Mononuclear cell (primary cell): ENCODE data around the gene ALDH9A1.

GRCh38 chr1:164627009-164627718 lies 68.2 kb downstream of the PBX1 start:
- RRBS: no CpG with 5 or more reads among the region's 5 CpGs

DNA sequence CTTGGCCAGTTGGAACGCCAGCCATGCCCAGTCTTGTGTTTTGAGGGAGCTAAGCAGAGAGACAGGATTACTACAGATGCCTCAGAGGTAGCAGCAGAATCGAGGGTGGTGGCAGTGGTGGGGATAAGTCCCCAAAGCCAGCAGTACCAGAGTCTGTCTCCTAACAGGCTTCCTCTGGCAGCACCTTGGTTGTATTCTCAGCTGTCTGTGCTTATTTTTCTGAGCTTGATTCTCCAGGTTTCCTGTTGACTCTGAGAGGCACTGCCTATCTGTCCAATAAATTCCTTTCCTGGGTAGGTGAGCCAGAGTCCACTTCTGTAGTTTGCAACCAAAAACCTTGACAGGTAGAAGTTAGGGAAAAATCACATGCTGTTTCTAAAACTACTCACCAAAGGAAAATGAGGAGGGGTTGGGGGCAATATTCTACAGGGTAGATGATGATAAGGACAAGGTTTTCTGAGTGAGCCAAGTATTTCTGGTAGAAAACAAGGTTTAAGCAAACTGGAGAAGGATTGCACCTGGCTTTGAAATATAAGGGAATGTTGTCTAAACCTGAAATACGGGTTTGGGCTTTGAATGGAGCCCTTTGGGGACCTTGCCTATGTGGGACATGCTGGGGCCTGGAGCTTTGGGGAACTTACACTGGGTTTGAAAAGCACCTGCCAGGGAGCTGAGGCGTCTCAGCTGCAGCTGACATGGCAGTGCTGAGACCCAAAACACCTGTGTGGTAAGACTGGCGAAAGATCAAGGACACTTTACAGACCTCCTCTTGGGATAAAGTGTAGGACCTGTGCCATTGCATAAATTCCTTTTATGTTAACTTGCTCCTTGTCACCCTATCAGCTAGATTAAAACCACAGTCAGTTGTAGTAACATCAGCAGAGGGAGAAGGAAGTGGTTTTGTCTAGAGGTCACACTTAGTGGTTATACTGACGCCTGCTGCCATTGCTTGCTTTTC lies 101.0 kb downstream of the PBX1 start:
- RRBS: no CpG with 5 or more reads among the region's 6 CpGs

DNA sequence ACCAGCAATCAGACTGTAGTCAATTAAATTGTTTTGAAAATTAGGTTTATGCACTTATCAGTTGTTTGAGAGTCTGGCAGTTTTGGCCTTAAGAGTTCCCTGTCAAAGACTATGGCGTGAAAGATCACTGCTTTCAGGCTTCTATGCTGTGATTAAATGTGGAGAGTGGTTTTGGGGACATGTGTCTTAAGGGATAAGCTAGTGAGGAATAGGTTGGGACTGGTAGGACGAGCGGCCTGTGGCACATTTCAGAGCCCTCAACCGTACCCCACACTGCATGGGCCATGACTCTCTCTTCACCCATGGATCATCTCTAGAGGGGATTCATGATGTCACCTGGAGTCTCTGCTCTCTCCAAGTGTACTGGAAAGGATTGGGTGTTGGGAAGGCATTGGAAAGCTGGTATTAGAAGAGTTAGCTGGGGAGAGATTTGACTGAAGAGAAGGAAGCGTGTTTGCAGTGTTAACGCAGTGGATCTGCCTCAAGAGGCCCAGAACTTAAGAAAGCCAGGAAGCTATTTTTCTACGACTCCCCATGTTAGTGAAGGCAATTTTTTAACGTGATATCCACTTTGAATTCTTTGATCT lies 214.5 kb downstream of the PBX1 start:
- RRBS: no CpG with 5 or more reads among the region's 8 CpGs

- RRBS: no CpG with 5 or more reads among the region's 5 CpGs
Measured at GRCh38 chr1:164801135-164801474, 242.1 kb downstream of the PBX1 start.

GRCh38 chr1:164912208-164912774 lies 353.3 kb downstream of the PBX1 start:
- RRBS: 91% methylated on average over 3 of the region's 14 CpGs

DNA sequence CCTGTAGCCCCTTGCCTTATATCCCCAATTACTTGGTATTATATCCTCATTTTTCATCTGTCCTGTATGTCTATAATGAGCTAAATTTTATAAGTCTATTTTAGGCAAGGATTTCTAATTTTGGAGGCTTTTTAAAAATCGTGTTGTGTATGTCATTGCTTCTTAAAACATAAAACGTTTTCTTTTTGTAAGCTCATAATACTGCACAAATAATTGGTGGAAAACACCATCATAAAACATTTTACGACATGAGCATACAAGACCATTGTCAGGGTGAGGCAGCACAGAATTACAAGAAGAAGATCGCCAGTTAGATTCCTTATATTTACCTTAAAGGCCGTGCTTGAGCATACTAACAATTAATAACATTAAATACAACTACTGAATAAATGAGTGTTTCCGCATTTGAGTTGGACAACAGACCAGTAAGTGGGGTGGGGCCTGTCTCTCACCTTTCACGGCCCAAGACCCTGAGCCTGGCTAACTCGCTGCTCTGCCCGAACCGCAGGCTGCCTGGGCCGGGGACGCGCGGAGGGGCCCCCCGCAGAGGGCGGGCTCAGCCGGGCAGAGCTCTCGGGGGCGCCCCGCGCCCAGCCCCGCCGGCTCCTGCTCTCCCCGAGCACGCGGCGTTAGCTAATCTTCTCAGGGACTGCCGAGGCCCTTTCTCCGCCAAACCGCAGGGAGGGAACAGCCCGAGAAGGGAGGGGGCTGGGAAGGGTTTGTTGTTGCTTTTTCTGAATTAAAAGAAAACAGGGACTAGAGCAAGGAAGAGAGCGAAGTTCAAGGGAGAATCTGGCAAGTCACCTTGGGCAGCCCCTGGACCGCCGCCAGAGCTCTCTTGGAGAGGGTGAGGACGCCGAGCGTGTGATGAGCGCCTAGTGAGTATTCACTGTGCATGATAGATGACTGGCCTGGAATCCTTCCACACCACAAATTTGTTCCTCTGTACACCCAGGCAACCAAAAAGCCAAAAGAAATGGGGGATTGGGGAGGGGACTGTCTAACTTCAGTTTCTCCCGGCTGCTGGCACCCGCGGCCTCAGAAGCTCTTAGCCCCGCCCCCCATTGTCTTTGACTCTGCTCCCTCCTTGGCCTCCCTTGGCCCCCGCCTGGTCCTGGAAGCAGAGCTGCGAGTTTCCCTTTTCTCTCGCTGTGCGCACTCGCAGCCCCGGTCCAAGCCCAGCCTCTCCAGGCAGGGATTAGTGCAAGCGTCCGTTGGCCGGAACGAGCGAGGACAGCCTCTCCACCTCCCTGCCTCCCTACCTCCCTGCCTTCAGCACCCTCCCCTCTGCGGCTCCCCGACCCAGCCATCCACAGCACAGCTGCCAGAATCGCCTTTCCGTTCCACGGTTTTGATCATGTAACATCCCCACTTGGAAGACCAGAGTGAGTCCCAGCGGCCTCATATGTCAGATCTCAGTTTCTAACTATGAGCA lies 19.6 kb upstream of the LMX1A start:
- RRBS: 4% methylated on average over 17 of the region's 59 CpGs

DNA sequence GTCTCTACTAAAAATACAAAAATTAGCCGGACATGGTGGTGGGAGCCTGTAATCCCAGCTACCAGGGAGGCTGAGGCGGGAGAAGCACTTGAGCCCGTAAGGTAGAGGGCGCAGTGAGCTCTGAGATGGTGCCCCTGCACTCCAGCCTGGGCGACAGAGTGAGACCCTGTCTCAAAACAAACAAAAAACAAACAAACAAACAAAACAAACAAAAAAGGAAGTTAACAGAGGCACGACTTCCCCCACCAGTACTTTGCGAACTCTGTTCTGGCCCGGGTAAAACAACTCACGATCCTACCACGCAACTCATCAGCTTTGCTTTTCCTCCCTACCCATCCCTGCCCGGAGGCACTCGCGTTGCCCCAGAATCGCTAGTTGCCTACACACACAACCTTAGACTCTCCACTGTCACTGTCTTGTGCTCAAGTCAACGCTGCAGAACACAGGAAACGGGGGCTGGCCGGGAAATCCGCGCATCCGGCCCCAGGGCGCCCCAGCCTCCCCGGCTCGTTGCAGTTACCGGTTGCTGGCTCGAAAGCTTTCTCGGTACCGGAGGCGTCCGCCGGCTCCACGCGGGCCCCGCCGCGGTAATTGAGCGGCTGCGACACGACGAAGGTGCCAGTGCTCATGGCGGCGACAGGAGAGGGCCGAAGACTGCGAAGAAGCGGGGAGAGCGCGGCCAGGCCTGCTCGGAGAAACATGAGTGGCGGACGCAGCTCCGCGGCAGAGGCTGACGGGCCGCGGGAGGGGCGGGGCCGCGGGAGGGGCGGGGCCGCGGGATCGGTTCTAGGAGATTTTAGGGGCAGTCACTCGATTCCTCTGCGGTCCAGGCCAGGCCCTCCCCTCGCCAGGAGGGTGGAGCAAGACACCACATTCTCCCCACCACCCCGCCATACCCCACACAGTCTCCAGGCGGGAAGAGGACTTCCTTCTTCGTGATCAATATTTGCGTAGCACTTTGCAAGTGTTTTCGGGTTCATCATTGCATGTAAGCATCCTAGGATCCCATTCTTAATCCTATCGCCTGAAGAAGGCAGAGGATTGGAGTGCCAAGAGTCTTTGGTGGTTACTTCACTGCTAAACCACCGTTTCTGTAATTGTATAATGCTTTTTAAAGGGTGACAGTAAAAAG lies at the start of gene ALDH9A1:
Gene ALDH9A1 (minus strand): TSS at position 705 of the 1,132 bp plus-strand sequence.
- RRBS: 2% methylated on average over 10 of the region's 71 CpGs

- RRBS: no CpG with 5 or more reads among the region's 4 CpGs
Measured at GRCh38 chr1:165858295-165858904, 31.0 kb downstream of the UCK2 start.

DNA sequence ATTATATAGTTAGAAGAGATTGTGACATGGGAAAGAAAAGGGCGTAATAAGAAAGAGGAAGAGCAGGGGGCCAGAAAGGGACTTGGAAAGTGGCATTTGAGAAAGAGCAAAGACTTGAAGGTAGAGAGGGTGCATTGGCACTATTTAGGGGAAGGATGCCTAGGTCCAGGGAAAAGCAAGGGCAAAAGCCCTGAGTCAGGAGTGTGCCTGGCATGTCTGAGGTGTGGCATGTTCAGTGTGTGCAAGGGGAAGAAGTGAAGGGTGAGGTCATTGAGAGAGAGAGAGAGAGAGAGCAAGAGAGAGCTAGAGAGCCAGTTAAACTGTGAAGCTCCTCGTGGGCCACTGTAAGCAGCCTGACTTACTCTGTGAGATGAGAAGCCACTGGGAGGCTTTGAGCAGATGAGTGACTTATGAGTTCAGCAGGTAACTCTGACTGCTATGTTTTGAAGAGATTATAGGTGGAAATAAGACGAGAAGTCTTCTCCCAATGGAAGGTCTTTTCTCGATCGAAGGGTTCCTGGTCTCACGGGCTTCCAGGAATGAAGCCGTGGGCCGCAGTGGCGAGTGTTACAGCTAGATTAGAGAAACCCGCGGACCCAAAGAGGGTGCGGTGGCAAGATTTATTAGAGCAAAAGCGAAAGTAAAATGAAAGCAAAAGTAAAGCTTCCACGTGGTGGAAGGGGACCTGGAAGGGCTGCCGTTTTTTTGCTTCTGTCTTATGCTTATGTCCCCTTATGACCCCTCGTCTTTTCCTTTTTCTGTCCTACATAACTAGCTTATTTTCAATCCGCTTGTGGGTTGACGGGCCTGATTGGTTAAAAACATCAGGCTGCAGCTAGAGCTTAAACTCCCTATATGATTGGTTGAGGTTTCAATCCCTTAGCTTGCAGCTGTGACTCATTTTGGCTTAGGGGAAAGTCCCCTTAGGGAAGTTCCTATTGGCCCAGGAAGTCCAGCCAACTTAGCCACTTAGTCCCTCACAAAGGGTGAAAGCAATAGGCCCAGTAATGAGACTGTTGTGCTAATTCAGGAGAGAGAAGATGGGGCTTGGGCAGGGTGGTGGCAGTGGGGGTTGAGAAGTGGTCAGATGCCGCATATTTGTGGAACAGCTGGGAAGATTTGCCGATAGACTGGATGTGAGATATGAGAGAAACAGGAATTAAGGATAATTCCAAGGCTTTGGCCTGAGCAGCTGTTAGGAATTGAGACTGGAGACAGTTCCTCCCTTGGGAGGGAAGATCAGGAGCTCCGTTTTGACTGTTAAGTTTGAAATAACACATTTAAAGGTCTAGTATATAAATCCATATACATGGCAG lies 323.2 kb upstream of the FAM78B start:
- RRBS: no CpG with 5 or more reads among the region's 21 CpGs

GRCh38 chr1:166874326-166874972 lies 1.6 kb downstream of the TADA1 start:
- RRBS: no CpG with 5 or more reads among the region's 9 CpGs

GRCh38 chr1:166878506-166878882 lies 2.4 kb upstream of the TADA1 start:
- RRBS: no CpG with 5 or more reads among the region's 10 CpGs

GRCh38 chr1:167082440-167083289 lies 7.5 kb downstream of the GPA33 start:
- RRBS: no CpG with 5 or more reads among the region's 12 CpGs

DNA sequence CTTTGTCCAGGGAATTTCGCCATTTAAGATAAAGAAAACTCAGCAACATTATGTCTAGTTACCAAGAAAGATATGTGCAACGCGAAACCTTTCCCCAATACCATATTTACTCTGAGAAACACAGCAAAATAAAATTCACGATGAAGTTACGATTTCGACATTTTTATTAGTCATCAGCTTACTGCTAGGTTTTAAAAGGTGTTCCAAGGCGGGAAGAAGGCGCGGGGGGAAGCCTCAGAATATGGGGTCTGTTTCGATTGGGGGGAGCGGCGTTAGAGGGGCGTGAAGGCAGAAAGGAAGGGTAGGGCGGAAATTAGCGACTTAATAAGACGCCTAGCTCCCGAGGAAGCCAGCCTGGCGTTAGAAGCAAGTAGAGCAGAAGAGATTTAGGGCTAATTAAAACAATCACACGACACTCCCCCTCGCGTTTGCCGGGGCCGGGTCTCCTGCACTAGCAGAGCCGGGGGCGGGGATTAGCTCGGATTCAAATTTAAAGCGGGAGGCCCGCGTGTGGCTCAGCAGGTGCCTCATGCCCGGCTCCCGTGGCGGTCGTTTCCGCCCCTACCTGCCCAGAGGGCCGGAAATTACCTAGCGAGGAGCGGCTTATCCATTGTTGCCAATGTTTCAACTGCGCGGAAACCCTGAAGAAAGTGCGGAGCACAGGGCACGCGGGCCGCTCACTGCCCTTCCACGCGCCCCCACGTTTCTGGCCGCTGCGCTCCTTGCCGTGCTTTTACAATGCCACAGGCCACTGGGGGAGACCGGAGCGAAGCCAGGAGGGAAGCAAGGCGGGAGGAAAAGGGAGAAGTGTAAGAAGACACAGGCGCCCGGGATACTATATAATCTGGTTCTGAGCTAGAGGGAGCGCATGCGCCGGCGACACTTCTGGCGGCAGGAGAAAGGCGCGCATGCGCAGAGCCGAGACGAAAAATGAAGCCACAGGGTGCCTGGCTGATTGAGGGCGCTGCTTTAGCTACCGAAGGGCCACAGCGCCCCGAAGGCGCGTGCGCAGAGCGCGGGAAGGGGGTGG lies 686 bp upstream of the POU2F1 start:
- RRBS: 2% methylated on average over 16 of the region's 73 CpGs

DNA sequence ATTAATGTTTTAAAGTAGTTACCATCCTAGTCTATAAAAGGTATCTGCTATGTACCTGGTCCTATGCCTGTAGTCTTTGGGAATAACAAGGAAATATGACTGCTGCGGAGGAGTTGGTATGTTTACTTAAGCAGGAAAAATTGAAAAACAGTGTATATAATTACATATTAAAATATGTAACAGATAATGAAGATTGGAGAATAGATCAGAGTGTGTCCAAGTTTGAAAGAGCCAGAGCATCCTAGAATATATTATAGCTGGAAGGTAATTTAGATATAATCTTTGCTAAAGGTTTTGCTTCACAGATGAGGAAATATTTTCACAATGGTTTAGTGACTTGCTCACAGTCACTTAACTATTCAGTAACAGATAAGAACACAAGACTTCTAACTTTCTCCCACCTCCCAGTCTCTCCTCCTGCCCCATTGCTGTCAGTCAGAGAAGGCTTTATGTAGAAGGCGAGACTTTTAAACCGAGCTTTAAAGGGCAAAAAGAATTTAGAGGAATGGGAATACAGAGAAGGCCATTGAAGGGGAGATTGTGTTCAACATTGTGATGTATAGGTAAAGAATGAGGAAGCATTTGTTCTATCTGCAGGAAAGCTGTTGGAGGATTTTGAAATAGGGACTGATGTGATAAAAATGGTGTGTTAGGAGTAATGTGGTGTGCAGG lies 7.1 kb downstream of the POU2F1 start:
- RRBS: no CpG with 5 or more reads among the region's 3 CpGs

DNA sequence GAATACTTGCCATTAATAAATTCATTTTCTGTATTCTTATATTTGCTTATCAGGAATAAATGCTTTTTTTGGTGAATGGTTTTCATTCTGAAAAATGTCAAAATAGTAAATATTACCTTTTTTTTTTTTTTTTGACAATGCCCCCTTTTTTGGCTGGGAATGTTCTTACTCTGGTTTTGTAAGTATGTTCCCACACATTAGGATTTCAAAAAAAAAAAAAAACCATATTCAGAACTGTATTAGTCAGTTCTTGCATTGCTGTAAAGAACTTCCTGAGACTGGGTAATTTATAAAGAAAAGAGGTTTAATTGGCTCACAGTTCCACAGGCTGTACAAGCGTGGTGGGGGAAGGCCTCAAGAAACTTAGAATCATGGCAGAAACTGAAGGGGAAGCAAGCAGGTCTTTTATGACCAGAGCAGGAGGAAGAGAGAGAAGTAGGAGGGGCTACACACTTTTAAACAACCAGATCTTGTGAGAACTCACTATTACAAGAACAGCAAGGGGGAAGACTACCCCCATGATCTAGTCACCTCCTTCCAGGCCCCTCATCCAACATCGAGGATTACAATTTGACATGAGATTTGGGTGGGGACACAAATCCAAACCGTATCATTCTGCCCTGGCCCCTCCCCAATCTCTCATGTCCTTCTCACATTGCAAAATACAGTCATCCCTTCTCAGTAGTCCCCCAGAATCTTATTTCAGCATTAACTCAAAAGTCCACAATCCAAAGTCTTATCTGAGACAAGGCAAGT lies 51.7 kb downstream of the POU2F1 start:
- RRBS: no CpG with 5 or more reads among the region's 3 CpGs

GRCh38 chr1:167426868-167427317 lies 91.4 kb downstream of the CD247 start:
- RRBS: no CpG with 5 or more reads among the region's 4 CpGs

DNA sequence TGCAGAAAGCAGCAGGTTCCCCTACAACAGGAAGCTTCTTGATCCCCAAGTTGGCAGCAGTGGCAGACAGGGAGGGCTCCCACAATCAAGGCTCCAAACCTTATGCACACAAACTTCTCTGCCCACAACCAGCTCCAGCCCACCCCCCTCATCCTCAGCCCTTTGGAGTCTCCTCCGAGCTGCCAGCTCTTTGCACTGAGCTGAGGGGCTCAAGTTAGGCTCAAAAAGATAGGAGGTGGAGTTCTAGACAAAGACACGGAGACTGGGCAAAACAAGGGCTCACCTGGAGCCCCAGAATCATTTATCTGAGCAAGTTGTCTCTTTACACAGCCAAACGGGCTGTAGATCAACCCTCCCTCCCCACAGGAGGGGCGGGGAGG lies 84.2 kb downstream of the CD247 start:
- RRBS: no CpG with 5 or more reads among the region's 4 CpGs

GRCh38 chr1:167450700-167451519 lies 67.4 kb downstream of the CD247 start:
- RRBS: no CpG with 5 or more reads among the region's 9 CpGs

DNA sequence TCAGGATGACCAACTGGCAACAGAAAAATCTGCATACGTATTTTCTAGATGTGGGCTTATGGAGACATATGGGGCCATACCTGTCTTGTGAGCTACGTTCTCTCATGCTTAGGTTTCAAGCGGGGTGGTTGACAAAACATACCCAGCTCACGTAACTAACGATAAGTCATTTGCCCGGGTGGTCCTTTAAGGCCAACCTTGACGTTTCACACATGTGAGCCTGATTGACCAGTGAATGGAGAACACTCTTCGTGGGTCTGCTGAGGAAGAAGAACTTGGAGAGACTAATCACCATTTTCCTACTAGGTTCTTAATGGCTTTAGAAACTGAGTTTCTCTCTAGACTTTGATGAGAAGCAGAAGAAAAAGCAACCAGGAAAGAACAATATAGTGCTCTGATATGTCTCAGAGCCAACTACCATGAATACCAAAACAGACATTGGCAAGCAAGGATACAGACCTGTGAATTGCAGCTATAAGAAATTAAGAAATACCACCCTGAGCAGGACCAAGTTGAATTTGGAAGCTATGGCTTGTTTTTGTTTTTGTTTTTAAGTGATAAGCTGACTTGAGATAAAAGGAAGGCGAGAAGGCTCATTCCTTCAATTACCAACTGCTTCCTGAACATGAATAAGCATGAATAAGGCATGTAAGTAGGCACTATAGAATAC lies 13.3 kb upstream of the RCSD1 start:
- RRBS: no CpG with 5 or more reads among the region's 9 CpGs

GRCh38 chr1:167628734-167629100 lies 1.3 kb upstream of the RCSD1 start:
- RRBS: no CpG with 5 or more reads among the region's 2 CpGs